Neural crest cell (in vitro differentiated cells): Measurements from ENCODE around the genes NECTIN3 and TMPRSS7.

- PRO-cap, result bidirectional peak, plus-strand start at chr3:107801172, minus-strand start at chr3:107800826
Observed at GRCh38 chr3:107800573-107801311, 278.0 kb downstream of the BBX start.

DNA sequence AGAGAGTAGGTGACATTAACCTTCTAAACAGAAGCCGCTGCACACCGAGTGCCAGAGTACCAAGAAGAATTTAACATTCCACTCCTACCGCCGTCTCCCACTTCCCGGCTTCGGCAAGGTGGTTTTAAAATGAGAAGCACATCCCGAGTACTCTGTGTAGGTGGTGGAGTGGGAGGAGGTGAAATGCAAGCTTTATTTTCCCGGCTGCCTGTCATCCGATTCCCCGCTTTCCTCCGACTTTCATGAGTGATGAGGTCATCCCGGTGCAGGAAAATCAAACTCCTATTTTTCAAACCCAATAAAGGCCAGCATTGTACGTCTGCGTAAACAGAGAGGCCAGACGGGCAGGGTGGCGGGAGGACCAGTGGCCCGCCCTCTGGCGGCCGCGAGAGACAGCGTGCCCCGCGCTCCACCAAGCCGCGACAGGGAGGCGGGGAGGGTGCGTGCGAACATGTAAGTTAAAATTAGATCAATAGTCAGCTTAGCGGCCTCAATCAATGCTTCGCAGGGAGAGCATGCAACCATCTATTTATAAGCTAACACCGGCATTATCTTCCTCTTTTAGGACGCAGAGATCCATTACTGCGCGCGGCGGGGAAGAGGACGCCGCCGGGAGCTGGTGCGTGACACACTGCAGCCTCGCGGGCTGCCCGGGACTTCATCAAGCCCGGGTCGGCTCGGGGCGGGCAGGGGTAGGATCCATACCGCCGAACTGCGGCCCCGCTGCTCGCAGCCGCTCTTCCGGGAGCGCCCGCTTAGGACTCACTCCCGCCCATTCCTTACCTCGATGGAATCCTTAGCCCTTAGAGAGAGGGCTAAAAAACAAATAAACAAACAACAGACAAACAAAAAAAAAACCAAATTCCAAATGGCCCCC, 163.3 kb downstream of the CD47 start:
- PRO-cap, result bidirectional peak, plus-strand start at position 330 of the sequence, minus-strand start at position 248 of the sequence; bidirectional peak, plus-strand start at position 664 of the sequence, minus-strand start at position 652 of the sequence; unidirectional peak, minus-strand start at position 740 of the sequence

DNA sequence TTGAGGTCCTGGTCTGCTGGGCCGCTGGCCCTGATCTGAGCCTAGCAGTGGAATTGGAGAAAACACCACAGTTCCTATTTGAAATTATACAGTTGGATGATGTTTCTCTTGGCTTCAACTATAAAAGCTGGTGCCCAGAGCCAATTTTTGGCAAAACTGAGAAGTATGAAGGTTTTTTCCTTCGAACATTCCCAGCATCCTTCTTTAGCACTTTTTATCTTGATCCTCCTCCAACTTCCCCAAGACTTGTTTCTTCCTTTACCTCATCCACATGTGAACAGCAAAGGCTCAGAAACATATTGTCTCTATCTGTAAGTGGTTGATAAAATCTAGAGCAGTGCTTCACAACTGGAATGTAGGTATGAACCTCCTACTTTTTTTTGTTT, 83.9 kb downstream of the CD47 start:
- PRO-cap, result no peak

- PRO-cap, result no peak
Observed at GRCh38 chr3:108051786-108052225, 39.0 kb downstream of the CD47 start.

- PRO-cap, result no peak
Observed at GRCh38 chr3:108088459-108089094, 2.3 kb downstream of the CD47 start.

- PRO-cap, result no peak
Observed at GRCh38 chr3:108136204-108137393, 45.8 kb upstream of the CD47 start.

- PRO-cap, result no peak
Observed at GRCh38 chr3:109338353-109338988, 1.1 kb upstream of the DPPA4 start.

DNA sequence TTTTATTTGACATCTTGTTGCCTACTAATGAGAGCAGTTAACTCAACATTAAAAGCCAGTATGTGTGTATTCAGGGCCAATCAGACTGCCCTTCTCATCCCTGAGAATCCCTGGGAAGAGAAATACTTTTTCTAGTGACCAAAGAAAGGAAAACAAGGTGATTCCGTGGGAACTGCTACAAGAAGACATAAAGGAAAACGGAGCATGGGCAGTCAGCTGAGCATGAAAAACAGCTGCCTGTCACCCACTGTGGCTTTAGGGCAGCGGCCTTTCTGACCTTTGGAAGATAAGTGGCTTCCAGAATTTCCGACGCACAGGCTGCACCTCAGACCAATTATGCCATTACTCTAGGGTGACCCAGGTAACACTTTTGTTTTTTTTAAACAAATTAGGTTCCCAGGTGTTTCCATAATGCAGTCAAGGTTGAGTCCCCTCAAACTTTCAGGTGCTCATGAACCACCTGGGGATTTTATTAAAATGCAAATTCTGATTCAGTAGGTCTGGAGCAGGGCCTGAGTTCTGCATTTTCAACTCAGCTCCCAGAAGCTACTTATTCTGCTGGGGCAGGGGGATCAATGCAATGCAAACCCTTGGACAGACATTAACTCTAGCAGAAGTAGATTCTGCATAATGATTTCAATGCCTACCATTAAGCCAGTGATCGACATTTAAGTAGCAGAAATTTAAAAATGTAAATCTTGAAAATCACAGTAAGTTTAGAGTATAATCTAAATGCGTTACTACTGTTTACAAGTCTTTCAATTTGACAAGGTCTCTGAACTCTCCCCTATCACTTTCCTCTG, 18.9 kb upstream of the DPPA4 start:
- PRO-cap, result no peak

DNA sequence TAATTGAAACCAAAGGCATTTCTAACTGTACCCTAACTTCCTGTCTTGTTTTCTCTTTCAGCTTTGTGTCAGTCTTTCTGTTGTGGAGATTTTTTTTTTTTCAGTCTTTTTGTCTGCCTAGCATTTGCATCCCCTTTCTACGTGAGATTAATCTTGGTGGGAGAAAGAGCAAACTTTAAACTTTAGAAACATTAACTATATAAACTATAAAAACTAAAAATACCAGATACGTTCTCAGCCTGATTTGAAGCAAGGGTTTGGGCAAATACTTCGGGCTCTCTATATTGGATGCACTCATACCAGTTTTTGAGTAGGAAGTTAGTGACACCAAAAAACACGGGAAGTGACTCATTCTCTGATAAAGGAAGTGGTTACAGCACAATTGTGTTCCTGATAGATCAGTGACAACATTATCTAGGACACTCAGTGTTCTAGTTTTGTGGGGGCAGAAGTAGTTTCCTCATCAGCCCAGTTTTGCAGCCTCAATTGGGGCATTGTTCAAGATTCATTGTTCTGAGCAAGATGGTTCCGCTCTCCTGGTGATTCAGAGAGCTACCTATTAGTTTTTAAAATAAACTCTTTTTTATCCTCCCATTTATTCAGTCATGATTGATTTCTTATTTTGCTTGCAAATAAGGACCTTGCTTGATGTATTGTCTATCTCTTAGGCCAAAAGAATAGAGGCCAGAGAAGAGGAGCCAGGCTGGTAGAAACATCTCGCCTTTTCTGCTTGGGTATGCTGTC, 469.6 kb upstream of the DPPA4 start:
- PRO-cap, result no peak

DNA sequence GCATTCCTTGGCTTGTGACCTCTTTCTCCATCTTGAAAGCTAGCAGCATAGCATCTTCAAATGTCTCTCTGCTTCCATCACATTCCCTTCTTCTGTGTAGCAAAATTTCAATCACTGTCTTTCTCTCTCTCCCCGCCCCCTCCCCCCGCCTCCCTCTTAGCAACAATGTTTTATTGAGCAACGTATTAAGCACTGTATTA, 373.8 kb upstream of the NECTIN3 start:
- PRO-cap, result no peak

DNA sequence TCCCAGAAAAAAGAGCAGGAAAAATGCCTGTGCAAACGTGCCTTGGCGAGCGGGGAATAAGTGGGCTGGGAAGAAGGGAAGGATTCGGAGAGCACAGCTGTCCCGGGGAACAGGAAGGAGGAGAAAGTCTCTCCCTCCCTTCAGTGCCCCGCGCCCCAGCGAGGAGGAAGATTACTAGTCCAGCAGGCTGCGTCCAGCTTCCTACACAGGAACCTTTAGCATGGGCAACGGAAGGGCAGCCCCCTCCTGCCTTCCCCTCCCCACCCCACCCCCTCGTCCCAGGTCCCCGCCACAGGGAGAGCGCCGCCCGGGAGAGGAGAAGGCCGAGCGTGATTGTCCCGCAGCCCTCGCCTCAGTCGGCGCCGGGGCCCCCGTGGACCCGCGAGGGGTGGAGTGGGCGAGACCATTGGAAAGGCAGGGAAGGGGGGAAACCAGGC, 569 bp upstream of the NECTIN3 start:
- PRO-cap, result bidirectional peak, plus-strand start at position 143 of the sequence, minus-strand start at position 176 of the sequence; bidirectional peak, plus-strand start outside the sequence, minus-strand start at position 358 of the sequence

- PRO-cap, result bidirectional peak, plus-strand start at chr3:111071640, minus-strand start at chr3:111071386; bidirectional peak, plus-strand start at chr3:111071825, minus-strand start at chr3:111071875
Observed at GRCh38 chr3:111071466-111072221, at the start of gene NECTIN3. Gene NECTIN3 (plus strand): TSS chr3:111071816.

- PRO-cap, result no peak
Observed at GRCh38 chr3:111543725-111544267, 1.8 kb downstream of the CD96 start.

- PRO-cap, result no peak
Observed at GRCh38 chr3:111547104-111548127, 5.4 kb downstream of the CD96 start.

DNA sequence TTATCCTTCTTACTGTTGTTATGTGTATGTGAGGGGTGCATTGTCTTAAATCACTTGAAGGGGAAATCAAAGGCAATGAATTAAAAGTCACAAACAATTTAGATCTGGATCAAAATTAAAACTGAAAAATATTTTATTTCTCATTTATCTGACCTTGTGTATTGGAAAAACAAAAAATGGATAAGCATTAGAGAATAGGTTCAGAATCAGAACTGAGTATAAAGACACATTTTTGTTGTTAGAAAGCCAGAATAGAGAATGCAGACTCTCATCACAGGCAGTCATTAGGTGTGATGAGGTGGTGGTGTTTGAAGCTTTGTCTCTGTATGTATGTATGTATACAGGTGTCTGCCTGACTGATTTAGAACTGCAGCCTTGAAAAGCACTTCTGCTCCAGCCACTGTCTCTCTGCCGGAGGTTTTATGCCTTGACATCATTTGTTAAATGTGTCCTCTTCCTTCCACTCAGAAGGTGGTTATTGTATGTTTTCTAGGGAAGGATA, 1.3 kb downstream of the PLCXD2 start:
- PRO-cap, result no peak

DNA sequence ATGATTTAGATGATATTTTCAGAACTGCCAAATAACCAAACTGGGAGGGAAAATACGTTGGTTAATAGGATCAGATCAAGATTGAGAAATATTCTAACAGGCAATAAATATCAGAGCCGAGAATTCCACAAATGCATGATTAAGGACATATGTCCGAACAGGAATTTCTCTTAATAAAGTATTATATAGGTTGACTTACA, 75.1 kb upstream of the PHLDB2 start:
- PRO-cap, result no peak

DNA sequence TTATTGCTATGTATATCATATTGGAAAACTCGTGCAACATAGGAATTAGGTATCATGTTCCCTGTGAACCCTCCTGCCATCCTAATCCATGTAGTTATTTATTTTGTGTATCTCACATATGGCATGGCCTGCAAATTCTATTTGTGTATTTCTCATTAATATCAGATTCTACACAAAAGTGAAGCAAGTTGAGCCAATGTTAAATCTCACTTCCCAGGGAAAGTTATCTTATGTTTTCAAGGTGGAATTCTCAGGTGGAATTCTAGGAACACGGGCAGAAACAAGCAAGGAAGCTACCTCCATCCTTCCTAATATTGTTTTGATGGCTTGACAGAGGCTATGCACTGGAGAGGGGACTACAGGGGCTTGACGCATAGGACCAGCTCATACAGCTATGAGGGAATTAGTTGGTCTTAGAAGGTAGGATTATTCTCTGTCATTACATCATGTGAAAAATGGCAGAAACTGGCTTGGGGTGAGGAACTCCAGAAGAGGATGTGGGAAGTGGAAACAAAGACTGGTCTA, 56.6 kb upstream of the ABHD10 start:
- PRO-cap, result no peak

GRCh38 chr3:111999449-111999759, 682 bp downstream of the TAGLN3 start:
- PRO-cap, result bidirectional peak, plus-strand start at chr3:111999667, minus-strand start at chr3:111999641

- PRO-cap, result no peak
Observed at GRCh38 chr3:112034292-112034920, at the start of gene TMPRSS7. Gene TMPRSS7 (plus strand): TSS chr3:112034736.

- PRO-cap, result no peak
Observed at GRCh38 chr3:112091124-112091564, 5.0 kb downstream of the C3orf52 start.